Mammary microvascular endothelial cell (primary cell): Measurements from ENCODE around the gene ASDURF.

GRCh38 chr2:186677165-186677581, 16.7 kb upstream of the FAM171B start:
- RAMPAGE, long total RNA, result no peak

DNA sequence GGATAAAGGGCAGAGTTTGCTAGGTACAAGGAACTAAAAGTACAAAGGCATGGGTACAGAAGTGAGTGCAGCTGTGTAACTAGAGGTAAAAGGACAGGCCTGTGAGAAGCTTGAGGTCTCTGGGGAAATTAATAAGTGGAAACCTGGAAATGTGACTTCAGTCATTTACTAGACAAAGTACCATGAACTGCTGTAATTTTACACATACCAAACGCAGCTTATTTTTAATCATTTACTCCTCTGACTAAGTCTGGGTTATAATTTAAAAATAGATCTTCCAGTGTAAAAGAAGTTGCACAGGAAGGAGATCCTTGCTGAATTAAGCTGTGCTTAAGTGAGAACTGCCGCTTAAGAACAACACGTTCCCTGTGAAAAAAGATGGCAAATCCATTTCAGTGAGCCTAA, 44.5 kb downstream of the CALCRL start:
- RAMPAGE, long total RNA, result no peak

DNA sequence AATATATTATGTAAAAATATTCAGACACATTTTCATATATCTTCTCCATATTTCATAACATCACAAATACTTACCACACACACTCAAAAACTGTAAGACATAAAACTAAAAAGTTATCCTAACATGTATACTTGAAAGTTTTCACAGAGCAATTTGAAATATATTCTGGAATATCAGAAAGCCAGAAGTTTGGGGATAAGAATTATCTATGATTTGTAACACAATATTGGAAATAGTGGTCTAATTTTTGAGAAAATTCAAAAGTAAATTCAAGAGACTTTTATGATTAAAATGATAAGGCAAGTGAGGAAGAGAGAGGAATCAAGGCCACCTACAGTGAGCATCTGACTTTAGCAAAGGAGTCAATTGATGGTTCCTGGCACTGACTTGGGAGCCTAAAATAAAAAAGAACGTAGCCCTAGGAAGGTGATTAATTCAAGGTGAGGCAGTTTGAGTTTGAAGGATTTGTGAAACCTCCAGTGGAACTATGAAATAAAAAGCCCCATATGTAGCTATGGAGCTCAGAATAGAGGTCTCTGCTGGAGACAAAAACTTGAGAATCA, 13.1 kb downstream of the TFPI start:
- RAMPAGE, long total RNA, result no peak

DNA sequence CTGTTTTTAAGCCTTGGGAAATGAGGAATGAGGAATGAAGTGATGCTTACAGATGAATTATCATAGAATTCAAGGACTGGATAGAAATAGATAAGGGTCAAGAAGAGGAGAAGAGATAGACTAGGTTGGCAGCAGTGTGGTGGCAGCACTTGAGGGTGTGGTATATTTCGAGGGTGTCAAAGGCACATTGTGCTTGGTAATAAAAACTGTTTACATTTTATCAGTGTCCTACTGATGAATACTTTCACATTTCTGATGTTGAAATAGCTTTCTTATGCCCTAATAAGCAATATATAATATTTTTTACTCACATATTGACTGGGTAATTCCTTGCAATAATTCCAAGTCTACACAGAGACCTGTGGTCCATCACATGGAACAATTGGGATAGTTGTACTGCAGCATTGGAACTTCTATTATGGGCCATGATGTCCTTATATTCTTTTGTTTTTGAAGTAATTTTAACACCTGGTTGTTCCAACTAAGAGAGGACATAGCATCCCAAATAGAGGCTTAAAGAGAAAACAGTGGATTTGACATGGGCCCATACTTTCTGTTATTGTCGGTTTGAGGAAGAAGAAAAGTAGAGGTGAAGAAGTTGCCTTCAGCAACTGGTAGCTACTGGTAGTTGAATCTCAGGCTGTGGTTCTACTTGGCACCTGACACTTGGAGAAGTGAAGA, 3.2 kb downstream of the TFPI start:
- RAMPAGE, long total RNA, result no peak

- RAMPAGE, long total RNA, result no peak
These were observed 100.4 kb upstream of the TFPI start for GRCh38 chr2:187654610-187655043.

DNA sequence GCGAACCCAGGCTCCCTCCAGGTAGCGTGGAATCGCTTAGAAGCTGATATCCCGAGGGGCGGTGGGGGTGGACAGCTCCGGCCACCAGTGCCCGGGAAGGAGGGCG, 378 bp downstream of the GULP1 start:
- RAMPAGE, long total RNA, result no peak

DNA sequence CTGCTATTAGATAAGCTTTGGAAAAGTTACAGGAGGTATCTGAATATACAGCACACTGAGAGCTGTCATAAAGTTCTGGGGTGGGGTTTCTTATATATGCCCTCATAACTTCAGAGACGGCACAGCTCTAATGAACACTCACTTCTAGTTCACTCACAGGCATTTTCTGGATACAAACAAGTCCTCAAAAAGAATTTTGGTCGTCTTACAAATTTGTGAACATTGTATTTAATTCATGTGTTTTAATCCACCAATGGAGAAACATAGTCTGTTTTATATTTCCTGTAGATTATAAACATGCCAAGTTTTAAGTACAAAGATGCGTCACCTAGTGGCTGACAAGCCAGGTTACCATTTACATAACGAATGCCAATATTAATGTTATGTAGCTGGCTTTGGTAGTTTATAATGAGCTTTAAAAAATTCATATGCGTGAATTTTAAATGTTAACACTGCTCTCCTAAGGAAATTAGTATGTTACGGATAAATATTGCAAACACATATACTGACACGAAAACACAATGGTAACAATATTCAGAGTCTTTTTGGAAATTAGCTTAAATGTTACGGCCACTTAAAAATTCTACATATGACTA, 2.5 kb downstream of the COL3A1 start:
- RAMPAGE, long total RNA, result no peak

DNA sequence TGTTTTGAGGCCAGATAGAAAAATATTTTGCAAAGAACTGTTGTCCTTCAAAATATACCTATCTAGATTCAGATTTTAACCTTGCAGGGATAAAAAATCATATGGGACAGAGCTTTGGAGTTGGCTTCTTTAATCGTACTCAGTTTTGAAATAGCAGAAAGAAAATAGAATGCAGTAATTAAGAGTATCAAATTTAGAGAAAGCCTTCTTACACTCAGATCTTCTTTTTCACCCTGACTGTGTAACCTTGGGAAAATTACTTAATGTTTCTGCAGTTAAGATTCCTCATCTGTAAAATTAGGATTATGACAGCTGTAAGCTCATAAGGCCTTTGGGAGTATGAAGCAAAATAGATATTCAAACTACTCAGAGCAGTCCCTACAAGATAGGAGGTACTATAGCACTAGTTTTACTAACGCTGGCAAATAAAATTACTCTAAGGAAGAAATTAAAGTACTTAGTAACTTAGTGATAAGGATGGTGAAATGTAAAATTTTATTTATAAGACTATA, 5.5 kb downstream of the COL3A1 start:
- RAMPAGE, long total RNA, result no peak

- RAMPAGE, long total RNA, result no peak
These were observed 1.4 kb upstream of the SLC40A1 start for GRCh38 chr2:189581853-189582505.

- RAMPAGE, long total RNA, result start-site peak on the plus strand at chr2:189661427-189661508, 3,760 and 1,998 reads in 2 replicates
These were observed at the start of gene ASDURF for GRCh38 chr2:189661121-189661915. Gene ASDURF, plus strand, starts transcription at chr2:189661459.

- RAMPAGE, long total RNA, result no peak
These were observed 1.1 kb downstream of the ASDURF start for GRCh38 chr2:189662398-189662814.

GRCh38 chr2:189783702-189784213, 381 bp downstream of the ORMDL1 start:
- RAMPAGE, long total RNA, result start-site peak on the minus strand at chr2:189783967-189784053, 106 and 63 reads in 2 replicates

DNA sequence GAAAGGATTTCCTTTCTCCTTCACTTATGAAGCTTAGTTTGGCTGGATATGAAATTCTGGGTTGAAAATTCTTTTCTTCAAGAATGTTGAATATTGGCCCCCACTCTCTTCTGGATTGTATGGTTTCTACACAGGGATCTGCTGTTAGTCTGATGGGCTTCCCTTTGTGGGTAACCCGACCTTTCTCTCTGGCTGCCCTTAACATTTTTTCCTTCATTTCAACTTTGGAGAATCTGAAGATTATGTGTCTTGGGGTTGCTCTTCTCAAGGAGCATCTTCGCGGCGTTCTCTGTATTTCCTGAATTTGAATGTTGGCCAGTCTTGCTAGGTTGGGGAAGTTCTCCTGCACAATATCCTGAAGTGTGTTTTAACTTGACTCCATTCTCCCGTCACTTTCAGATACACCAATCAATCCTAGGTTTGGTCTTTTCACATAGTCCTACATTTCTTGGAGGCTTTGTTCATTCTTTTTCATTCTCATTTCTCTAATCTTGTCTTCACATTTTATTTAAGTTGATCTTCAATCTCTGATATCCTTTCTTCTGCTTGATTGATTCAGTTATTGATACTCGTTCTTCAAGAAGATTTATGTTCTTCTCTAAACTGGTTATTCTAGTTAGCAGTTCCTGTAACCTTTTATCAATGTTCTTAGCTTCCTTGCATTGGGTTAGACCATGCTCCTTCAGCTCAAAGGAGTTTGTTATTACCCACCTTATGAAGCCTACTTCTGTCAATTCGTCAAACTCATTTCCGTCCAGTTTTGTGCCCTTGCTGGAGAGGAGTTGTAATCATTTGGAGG, 61.2 kb downstream of the C2orf88 start:
- RAMPAGE, long total RNA, result no peak

DNA sequence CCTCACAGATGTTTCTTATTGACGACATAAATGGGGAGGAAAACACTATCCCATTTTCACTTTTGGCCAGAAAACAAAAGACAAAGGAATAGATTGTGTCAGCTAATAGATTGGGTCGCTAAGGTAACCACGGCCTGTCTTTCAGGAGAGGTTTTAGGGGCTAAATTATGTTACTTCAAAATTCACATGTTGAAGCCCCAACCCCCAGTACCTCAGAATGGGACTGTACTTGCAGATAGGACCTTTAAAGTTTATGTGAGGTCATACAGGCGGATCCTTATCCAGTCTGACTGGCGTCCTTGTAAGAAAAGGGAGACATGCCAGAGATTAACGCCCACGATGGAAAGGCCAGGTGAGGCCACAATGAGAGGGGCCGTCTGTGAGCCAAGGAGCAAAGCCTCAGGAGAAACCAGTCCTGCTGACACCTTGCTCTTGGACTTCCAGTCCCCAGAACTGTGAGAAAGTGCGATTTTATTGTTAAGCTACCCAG, 10.9 kb downstream of the INPP1 start:
- RAMPAGE, long total RNA, result no peak

GRCh38 chr2:190608035-190608423, 40.9 kb upstream of the NAB1 start:
- RAMPAGE, long total RNA, result no peak

- RAMPAGE, long total RNA, result no peak
These were observed 297 bp upstream of the NAB1 start for GRCh38 chr2:190648550-190649021.

DNA sequence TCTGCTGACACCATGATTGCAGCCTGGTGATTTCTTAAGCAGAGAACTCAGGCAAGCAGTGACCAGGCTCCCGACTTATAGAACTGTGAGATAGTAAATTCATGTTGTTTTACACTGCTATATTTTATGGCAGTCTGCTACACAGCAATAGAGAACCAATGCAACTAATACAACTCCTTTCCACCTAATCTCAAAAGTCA, 95.4 kb upstream of the GLS start:
- RAMPAGE, long total RNA, result no peak

DNA sequence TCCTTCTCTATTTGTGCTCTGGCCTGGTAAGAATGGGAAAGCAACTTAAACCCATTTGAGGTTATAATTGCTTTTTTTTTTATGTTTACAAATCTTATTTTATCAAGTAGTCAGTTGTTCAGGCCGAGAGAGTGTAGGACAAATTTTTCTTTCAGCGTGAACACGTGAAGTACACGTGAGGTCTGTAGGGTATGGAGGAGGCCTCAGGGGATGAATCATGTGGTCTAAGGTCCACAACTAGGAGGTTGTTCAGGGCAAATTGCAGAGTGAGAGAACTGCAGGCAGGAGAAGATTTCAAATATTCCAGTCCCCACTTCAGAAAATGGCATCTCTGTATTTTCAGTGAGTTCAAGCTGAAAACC, 71.2 kb upstream of the GLS start:
- RAMPAGE, long total RNA, result no peak

- RAMPAGE, long total RNA, result no peak
These were observed 1.5 kb downstream of the GLS start for GRCh38 chr2:190882248-190882431.

DNA sequence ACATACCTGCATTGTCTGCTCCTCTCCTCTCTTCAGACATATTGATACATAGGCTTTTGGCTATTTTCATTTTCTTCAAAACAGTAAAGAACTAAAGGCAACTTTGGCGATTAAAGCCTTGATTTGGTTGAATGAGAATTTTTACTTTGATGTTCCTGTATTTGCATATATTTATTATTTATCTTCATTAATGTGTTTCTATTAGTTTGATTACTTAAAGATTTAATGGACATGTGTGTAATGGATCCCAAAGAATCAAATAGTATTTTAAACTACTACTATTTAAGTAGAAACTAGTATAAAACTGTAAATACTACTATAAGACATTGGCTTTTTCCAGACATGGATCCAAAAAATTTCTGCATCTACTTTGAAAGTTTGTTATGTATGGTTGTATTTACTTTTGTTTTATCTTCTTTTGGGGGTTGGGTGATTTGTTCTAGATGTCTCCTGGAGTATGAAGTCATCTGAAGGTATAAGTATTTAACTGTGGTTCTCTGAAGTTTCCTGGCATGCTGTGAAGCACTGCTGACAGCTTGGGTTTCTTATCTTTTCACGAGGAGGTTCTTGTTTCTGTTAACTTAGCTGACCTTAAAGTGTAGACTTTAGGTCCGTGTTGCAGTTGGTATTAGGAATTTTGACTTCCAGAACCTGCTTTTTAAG, 15.7 kb downstream of the GLS start:
- RAMPAGE, long total RNA, result no peak